ENCODE results near the gene THSD8.

- CAGE, long polyA plus RNA = no peak
- RRBS = no CpG with 5 or more reads among the region's 17 CpGs
Measured at GRCh38 chr19:12666038-12666606, 420 bp downstream of the MAN2B1 start.

- CAGE, long polyA plus RNA = no peak
- RRBS = no CpG with 5 or more reads among the region's 8 CpGs
Measured at GRCh38 chr19:12668475-12668873, 741 bp downstream of the WDR83OS start.

DNA sequence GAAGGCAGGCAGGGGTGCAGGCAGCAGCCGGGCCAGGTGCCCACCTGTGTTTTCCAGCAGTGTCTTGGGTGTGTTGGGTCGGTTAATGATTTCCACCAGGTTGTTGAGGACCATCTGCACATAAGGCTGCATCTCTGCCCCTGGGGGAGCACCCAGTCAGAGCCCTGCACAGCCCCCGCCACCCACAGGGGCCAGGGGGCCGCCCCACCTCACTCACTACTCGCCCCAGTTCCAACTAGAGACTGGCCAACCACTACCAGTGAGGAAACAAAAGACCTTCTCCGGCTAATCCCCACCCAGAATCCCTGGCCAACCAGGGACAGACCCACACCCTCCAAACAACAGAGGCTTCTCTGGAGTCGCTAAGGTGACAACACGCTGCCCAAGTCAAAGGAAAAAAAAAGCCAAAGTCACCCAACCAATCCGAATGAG lies 6.4 kb upstream of the FBXW9 start:
- CAGE, long polyA plus RNA = no peak
- RRBS = no CpG with 5 or more reads among the region's 9 CpGs

DNA sequence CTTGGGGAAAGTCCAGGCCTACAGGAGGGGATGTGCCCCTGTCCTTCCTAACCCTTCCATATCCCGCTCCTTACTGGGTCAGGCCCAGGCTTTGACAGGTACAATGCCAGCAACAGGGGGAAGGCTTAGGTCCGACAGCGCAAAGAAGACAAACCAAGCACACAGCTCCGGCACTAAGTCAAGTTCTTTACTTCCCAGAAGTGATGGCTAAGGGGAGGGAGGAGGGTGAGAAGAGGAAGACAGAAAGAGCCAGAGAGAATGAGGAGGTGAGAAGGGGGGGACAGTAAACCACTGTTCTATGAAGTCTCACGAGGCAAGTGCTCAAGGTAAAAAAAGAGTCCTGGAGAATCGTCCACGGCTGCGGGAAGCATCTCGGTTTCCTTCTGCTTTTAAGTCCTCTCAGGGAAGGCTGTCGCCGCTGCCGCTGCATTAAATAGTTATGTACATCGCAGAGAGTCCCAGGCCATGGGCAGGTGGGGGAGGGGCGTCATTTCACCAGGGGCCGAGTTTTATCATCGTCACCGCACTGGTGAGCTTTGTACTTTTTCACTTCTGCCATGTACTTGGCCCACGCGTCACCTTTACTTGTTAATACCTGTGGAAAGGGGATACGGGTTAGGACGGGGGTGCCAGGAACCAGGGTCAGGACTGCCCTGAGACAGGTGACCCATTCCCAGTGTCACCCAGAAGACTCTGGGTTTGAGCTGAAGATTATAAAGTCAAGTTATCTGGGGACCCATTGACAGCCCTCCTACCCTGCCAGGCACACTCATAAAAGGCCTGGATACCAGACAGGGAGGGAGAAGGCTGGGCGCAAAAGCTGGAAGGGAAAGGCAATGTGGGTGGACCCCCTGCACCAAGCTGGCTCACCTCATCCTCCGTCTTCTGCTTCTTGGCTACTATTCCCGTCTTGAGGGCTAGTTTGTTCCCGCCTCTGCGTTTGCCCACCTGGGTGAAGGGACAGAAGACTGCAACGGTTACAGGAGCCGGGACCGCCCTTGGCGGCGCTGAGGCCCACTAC lies 3.7 kb downstream of the TRIR start:
- CAGE, long polyA plus RNA = start-site peak on the plus strand centred at position 212 of the sequence, 71 bp wide, 8 and 20 reads in 2 replicates
- RRBS = 98% methylated on average over 4 of the region's 31 CpGs

- CAGE, long polyA plus RNA = no peak
- RRBS = no CpG with 5 or more reads among the region's 4 CpGs
Measured at GRCh38 chr19:12785444-12786063, 5.7 kb upstream of the JUNB start.

DNA sequence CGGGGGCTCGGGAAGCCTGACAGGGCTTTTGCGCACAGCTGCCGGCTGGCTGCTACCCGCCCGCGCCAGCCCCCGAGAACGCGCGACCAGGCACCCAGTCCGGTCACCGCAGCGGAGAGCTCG lies 157 bp downstream of the JUNB start:
- CAGE, long polyA plus RNA = no peak
- RRBS = 2% methylated on average over 12 of the region's 15 CpGs

GRCh38 chr19:12793336-12794481 lies 2.4 kb downstream of the JUNB start:
- CAGE, long polyA plus RNA = no peak
- RRBS = 2% methylated on average over 34 of the region's 83 CpGs

DNA sequence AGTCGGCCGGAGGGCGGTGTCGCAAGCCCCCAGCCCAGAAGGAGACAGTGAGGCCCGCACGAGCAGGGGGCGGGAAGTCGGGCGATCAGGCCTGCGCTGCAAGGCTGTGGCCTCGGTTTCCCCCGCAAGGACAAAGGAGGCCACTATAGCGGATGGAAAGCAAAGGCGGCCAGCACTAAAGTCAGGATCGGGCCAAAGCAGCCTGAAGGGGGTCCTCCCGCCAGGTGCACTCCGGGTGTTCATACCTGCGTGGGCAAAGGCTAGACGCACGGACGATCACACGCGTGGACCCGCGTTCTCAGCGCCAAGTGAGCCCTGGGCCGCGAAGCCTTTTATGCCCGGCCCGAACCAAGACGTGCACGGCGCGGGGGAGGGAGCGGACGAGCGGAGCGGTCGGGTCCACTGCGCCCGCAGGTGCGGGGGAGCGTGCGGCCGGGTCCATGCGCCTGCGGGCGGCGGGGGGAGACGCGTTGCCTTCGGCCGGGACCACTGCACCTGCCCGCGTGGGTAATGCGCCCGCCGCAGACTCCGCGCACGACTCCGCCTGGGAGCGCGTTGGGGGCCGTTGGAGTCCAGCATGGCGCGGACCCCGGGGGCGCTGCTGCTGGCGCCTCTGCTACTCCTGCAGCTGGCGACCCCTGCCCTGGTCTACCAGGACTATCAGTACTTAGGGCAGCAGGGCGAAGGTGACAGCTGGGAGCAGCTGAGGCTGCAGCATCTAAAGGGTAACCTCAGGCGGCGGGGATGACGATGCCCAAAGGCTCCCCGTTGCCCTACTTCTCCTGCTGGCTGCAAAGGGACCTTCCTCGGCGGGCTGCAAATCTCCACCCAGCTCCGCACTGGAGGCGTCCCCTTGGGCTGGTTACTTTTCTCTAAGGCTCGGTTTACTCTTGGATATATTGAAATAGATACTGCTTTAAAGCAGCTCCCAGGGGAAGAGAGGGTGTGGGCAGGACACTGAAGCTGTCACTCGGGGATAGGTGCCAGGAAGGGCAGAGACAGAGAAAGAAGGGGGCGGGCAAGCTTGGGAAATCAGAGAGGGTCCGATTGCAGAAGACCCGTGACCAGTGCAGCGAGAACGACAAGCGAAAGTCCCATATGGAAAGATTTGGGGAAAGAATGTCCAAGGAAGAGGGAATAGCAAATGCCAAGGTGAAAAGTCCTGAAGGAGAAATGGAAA lies at the start of gene THSD8:
Gene THSD8 (plus strand): TSS at position 575 of the 1,180 bp plus-strand sequence.
- CAGE, long polyA plus RNA = start-site peak on the minus strand centred at position 321 of the sequence, 31 bp wide, 174 and 141 reads in 2 replicates
- RRBS = 2% methylated on average over 36 of the region's 88 CpGs

DNA sequence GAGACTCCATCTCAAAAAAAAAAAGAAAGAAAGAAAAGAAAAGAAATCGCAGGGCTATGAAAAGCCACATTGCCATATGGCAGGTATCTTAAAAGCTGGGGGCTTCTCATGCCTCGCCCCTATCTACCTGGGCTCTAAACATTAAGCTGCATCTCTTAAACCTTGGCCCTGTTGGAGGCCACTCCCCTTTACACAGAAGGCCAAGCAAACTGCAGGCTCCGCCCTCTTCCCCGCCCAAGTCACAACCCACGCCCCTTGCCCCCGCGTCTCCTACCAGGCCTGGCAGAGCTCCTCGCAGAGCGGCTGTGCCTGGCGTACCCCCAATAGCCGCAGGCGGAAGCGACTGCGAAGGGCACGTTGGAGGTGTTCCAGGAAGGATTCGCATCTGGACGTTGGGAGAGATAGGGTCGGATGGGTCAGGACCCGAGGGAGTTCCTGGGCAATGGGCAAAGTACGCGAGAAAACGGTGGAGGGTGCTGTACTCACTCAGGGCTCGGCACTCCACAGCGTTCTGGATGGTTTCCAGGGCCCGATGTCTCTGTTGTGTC lies 5.9 kb downstream of the RTBDN start:
- CAGE, long polyA plus RNA = no peak
- RRBS = no CpG with 5 or more reads among the region's 25 CpGs

DNA sequence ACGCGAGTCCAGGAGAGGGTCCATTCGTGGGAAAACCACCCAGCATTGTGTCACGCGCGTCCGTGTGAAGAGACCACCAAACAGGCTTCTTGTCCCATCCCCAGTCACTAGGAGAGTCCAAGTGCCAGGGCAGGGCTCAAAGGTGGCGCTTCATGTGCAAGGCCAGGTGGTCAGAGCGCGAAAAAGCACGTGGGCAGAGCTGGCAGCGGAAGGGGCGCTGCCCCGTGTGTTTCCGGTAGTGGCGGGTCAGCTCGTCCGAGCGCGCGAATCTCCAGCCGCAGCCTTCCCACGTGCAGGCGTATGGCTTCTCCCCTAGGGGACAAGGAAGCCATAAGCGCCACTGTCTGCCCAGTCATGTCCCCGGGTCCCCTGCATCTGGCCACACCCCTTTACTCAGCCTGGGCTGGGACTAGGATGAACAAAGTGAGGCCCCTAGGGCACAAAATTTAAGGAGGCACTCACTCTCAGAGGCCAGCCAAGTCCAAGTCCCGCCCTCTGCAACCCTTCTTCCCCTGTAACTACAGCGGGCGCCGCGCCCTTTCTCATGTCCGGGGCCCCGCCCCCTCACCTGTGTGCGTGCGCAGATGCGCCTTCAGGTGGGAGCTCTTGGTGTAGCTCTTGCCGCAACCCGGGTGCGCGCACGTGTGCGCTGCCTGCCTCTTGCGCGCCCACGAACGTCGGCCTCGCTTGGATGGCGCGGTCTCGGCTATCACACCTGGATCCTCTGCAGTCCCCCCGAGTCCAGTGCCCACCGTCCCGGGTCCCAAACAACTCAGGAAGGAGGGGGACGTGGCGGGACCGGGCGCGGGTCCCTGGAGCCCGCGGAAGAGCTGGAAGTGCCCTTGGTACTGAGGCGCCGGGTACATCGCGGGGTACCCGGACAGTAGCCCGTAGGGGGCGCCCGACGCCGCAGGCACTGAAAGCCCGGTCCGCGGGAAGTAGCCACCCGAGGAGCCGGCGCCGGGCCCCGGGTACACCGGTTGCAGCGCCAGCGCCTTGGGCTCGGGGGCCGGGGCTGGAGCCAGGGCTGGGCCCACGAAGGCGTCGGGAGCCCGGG lies 1.9 kb downstream of the KLF1 start:
- CAGE, long polyA plus RNA = no peak
- RRBS = 4% methylated on average over 25 of the region's 88 CpGs

GRCh38 chr19:12996546-12997032 lies 1.3 kb downstream of the NFIX start:
- CAGE, long polyA plus RNA = no peak
- RRBS = under 1% methylated on average over 7 of the region's 41 CpGs

DNA sequence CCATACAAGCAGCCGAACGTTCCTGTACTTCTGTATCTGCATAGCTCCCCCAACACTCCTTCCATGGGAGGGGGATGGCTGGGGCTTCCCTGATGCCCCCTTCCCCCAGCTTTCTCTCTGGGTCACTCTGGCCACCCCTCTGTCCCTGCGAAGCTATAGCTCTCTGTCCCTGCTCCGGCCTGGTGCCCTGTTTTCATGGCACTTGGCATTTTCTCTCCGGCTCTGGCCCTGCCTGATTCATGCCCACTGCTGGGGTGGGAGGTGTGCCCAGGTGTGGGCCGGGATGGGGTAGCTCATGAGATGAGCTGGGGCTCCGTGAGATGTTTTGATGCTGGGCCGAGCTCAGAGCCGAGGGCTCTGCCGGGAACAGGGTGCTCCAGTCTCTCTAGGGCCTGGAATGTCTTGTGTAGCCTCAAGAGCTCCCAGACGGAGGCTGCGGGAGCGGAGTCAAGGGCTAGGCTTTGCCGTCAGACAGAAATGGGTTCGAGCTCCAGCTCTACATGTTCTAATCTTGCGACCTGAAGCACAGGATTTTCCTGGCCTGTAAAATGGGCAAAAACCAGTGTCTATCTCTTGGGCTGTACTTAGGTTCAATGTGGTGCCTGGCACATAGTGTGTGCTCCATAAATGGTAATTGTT lies 4.5 kb downstream of the NFIX start:
- CAGE, long polyA plus RNA = no peak
- RRBS = 72% methylated on average over 5 of the region's 16 CpGs

GRCh38 chr19:13006571-13007322 lies 11.5 kb downstream of the NFIX start:
- CAGE, long polyA plus RNA = no peak
- RRBS = 67% methylated on average over 10 of the region's 27 CpGs

GRCh38 chr19:13011731-13012467 lies 16.6 kb downstream of the NFIX start:
- CAGE, long polyA plus RNA = no peak
- RRBS = 79% methylated on average over 20 of the region's 58 CpGs

DNA sequence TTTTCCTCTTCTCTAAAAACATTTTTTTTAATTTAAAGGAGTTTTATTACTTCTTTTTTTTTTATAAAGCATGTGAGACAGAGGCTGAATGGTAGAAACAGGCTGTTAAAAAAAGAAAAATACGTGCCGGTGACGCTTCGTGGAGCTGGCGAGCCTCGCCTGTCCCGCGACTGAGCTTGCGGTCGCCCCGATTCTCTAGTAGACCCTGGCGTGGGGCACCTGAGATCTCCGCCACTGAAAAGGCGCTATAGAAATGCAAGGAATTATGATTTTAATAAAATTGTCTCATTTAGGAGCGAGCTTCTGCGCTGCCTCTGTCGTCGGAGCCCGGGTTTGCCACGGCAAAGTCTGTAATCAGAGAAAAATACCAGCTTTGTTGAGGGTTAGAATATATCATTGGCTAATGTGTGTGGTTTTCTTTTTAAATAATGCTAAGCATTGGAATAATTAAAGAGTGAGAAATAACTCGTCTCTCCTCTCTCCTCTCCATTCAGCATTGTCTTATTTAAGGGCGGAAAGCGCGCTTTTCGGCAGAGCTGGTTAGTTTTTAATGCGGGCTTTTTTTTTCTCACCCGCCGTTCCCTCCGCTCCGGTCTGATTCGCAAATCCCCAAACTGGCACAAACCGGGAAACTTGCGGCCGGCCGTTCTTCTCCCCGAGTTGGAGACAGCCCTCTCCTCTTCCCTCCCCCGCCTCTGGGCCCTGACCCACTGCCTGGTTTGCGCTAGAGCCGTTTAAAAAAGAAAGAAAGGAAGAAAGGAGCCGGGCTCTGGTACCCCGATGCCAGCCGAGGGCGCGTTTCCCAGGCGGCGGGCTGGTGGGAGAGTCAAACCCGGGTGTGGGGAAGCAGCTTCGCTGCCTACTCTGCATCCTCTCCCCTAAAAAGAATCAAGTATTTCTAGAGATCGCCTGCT lies 18.6 kb downstream of the NFIX start:
- CAGE, long polyA plus RNA = no peak
- RRBS = 37% methylated on average over 8 of the region's 49 CpGs

DNA sequence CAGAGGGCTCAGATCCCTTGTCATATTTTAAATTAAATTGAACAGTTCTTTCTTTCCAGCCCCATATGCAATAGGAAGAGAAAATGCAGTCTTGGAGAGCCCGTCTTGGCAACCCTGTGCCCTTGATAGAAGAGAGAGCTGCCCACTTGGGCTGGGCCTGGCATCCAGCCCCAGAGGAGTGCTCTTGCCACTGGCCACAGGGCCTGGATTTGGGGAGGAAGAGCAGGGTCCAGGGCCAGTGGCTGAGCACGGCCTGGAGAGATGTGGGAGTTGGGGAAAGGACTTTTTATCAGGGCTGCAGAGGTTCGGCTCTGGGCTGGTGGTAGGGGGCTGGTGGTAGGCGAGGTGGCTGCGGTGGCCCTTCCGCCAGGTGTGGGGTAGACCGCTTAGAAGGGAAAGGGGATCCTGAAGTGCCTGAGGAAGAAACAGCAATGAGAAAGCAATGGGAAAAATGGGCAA lies 19.3 kb downstream of the NFIX start:
- CAGE, long polyA plus RNA = no peak
- RRBS = no CpG with 5 or more reads among the region's 7 CpGs

DNA sequence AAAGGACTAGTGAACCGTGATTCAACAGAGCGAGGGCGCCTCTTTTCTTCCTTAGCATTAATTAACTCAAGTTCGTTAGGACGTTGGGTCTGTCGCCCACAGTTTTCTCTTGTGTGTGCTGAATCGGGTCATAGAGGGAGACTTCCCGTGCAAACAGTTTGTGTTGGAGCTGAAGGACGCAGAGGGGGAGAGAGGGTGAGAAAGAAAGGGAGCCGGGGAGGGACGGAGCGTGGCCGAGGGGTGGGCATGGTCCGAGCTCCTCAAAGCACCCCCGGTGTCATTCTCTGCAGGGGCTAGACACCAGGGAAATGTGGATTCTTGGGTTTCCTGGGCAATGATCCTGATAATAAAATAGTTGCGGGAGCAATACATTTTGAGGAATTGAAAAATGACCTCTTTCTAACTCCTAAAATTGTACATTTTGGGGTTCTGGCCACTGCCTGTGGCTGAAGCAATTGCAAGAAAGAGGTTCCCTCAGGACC lies 21.7 kb downstream of the NFIX start:
- CAGE, long polyA plus RNA = no peak
- RRBS = 41% methylated on average over 6 of the region's 16 CpGs

- CAGE, long polyA plus RNA = no peak
- RRBS = 24% methylated on average over 1 of the region's 25 CpGs
Measured at GRCh38 chr19:13025541-13026936, 30.8 kb downstream of the NFIX start.

- CAGE, long polyA plus RNA = no peak
- RRBS = no CpG with 5 or more reads among the region's 4 CpGs
Measured at GRCh38 chr19:13034668-13034878, 39.3 kb downstream of the NFIX start.

DNA sequence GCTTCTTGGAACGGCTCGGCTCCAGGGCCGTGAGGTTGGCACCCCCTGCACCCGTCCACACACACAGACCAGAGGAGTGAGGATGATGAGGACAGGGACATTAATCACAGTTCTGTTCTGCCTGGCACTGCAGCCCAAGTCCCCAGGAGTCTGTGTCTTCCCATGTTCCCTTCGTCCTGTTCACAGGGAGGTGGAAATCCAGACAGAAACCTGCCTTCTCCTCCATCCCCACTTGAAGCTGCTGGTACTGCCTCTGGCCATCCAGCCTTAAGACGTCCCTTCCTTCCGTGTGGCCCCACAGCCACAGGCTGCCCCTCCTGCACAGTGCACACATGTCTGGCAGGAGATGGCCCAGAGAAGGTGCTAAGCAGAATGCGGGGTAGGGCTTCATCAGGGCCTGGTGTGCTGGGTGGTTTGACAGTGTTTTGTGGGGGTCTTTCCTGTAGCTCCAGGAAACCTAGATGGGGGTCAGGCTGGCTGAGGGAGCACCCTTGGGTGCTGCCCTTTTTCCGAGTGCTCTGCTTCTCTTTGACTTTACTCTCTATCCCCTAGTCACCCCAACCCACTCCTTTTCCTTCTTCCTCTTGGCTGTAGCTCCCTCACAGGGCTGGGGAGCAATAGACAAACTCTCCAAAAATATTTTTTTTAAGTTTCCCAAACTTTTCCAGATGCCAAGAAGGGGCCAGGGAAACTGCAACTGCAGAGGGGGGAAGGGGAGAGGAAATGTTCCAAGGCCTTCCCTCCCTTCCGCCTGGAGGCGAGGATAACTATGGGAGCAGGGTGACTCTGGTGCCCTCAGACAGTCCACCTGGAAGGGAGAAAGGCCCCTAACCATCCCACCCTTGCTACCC lies 49.7 kb downstream of the LYL1 start:
- CAGE, long polyA plus RNA = no peak
- RRBS = no CpG with 5 or more reads among the region's 11 CpGs

Data from AG04450 (cell line).